ENCODE results near the genes MCM9 and TRDN.

DNA sequence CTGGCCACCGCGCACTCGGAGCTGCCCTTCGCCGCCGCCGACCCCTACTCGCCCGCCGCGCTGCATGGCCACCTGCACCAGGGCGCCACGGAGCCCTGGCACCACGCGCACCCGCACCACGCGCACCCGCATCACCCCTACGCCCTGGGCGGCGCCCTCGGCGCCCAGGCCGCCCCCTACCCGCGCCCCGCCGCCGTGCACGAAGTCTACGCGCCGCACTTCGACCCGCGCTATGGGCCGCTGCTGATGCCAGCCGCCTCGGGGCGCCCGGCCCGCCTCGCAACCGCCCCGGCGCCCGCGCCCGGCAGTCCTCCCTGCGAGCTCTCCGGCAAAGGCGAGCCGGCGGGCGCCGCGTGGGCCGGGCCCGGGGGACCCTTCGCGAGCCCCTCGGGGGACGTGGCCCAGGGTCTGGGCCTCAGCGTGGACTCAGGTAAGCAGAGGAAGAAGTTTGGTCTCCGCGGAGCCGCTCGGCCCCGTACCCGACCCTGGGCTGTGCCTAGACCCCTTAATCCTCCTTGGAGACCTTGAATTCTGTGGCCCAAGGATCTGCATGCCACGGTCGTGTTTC lies 5.4 kb downstream of the VGLL2 start:
- PRO-cap: no peak

- PRO-cap: bidirectional peak, plus-strand start at chr6:117483285, minus-strand start at chr6:117483276; bidirectional peak, plus-strand start at chr6:117483467, minus-strand start at chr6:117483372
Observed at GRCh38 chr6:117483103-117483677, 716 bp downstream of the DCBLD1 start.

DNA sequence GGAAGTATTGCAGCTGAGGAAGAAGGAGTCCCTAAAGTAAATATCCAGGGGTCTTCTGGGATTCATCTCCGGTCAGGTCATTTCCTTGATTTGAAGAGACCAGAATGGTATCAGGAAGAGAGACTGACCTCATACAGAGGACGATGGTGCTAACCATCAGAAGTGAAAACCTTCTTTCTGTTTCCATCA lies 52.6 kb downstream of the DCBLD1 start:
- PRO-cap: no peak

DNA sequence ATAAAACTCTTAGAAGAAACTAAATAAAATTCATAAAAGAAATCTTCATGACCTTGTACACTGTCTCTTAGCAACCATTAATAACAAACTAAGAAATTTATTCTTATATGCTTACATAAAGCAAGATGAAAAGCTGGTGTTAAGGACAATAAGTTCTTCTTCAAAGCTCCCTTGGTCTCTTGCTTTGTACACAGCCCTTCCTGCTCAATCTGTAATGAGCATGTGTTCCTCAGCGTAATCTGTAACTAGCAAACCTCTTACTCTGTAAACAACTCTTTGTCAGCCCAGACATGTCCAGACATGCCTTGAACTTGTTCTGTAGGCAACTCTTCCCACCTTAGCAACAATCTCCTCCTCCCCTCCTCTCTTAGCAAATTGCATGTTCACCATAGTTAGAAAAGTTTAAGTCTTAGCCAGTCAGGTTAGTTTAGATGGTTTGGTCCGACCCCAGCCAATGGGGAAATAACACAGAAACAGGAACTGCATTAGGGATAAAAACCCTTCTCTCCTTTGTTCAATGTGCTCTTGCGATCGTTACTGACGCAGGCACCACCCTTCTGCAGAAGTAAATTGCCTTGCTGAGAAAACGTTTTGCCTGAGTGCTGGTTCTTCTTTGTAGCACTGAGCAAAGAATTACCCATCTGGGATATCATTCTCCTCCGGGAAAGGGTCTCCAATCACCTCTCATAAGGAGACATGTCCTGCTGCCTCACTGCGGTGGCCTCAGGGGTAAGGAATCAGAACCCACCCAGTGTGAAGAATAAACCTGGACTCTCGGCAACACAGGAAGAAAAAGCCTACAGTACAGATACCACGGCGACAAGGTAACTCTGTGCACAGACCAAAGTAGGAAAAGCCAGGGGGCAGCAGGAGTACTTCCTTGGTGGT lies 26.0 kb downstream of the PLN start:
- PRO-cap: unidirectional peak, minus-strand start at position 216 of the sequence

DNA sequence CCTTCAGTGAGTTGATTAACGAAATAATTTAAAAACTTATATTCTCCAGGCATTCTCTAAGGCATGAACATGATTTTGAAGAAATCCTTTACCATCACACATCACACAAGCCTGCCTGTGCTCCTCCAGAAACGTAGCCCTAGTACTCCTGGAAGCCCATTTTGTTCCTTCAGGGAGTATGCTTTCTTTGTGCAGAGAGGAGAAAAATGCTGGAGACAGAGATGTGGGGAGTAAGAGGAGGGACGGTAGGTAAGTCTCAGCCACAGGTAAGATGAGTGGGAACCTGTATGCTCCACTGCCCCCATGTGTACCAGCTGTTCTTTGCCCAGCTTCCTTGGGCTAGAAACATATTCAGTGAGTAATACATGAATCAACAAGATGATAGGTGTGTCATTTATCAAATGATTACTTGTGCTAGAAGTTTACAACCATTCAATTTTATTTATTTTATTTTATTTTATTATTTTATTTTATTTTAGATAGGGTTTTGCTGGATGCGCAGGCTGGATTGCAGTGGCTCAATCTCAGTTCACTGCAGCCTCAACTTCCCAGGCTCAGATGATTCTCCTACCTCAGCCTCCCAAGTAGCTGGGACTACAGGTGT lies 13.6 kb upstream of the CEP85L start:
- PRO-cap: no peak

DNA sequence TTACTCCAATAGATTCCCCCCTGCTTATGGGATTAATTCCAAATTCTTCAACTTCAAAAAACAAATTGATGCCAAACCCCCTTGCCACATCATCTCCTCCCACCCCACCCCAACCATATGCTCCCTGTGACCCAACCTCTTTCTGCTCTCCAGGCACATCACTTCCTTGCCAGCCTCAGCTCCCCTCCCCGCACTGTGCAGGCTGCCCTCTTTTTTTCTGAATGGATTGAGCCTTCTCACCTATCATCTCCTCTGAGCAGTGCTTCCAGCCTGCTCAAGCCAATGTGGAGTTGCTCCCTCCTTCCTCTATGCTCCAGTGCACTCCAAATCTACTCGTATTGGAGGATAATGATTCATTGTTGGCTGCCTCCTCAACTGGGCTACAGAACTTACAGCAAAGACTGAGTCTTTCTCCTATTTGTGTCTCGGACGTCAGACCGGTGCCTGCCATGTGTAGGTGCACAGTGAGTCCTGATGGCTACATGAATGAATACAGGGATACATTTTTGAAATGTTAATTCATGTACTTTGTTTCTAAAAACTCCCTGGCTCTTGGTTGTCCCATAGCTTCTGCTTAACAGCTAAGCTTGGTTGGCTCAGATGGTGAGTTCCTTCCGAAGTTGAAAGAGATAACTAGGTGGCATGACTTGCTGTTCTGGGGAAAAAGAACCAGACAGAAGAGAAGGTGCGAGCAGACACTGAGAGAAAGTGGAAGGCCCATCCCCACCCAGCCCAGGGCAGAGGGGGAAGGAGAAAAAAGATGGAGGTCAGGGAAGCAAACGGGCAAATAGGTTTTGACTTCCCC lies 93.3 kb upstream of the CEP85L start:
- PRO-cap: no peak

DNA sequence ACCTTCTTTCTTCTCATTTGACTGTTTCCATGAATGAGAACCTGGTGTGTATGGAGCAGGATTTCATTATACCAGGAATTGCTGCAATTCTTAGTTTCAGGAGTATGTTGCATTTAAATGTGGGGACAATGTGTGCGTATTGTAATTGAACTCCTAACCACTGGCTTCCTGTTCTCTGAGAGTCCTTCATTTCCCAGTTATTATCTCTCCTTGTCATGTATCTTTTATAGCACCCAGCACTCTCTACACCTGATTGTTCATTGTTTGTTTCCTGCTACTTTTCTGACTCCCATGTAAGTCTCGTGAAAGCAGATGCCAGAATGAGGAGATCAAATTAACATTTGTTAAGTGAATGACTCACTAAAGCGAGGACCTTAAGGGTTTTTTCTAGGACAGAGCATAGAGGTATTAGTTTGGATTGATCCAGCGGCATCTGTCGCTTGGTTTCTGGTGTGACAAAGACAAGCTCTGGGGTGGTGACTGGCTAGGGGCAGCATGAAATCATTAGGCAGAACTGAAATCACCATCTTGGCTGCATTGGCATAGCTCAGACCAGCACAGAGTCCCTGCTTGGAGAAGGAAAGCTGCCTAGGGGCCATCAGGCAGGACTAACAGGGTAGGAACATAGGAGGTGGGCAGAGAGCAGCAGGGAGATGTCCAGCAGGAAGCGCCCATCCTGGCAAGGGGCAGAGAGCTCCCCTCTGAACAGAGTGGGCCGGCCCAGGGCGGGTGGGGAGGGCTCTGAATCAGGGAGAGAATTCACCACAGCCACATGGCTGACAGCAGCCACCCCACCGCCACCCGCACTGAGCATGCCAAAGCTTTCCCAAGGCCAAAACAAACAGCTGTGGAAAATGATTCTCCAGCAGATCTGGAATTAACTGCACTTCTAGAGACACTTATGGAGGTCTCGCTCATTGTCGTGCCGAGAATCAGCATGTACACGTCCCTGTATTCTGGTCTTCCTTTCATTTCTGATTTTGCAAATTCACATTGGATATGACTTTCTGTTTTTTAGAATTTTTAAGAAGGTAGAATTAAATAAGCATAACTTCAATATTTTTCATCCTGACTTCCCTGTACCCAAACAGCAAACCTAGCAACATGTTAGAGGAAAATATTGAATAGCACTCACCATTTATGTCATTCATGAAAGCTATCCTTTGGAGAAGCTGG lies 97.2 kb upstream of the CEP85L start:
- PRO-cap: no peak

- PRO-cap: unidirectional peak, plus-strand start at chr6:118893153
Observed at GRCh38 chr6:118893046-118893272, 993 bp upstream of the ASF1A start.

DNA sequence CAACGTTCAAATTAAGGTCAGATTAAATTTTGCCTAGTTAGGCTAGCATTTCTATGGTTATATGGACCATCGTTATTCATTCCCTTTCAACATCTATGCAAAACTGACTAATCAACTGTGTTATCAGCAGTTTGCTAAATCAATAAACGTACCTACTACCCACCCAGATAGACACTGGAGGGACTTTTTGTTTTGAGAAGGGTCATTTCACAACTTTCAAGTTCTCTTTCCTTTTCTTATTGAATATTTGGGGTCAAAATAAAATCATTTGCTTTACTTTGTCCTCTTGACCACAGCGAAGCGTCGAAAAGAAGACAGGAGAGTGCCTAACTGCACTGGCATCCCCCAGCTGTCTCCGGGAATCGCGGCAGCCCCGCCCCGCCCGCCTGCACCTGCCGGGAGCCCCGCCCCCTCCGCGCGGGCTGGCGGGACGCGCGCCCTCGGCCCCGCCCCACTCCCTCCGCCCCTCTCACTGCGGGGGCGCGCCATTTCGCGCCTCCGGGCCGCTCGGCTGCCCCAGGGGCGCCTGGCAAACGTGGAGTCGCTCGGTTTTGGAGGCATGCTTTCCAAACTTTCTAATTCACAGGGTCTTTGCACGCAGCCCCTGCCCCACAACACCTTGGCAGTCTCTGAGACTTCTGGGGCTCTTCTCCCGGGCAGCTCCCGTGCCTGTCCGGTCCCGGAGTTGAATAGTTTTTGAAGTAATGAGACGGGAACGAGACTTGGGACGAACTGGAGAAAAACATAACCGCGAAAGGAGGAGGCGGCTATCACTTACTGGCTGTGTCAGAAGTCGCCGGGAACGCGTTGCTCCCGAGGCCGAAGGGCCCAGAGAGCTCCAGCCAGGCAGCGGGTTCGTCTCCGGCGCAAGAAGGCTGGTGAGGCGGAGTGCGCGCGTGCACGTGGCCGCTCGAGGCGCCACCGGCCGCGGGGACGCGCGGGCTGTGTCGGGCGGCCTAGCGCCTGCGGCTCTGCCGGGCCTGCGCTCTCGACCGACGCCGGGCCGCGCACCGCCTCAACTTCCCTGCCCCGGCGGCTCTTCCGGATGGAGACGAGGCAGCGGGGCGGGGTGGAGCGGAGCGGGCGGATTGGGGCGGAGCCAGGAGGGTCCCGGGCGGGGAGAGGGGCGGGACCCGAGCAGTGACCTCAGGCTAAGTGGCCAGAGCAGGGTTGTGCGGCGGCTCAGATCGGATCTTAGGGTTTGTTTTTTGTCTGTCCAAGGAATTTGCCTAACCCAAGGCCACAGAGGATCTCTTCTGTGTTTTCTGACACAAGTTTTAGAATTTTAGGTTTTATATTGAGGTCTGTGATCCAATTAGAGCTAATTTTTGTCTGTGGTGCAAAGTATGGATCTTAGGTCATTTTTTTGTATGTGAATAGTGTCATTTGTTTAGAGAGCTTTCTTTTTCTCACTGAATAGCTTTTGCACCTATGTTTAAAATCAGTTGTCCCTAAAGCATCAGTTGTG lies at the start of gene MCM9:
MCM9 (minus strand) TSS at position 1,047 of the 1,468 bp plus-strand sequence.
- PRO-cap: unidirectional peak, plus-strand start at position 532 of the sequence; bidirectional peak, plus-strand start at position 803 of the sequence, minus-strand start at position 698 of the sequence; bidirectional peak, plus-strand start at position 1,140 of the sequence, minus-strand start at position 1,047 of the sequence

DNA sequence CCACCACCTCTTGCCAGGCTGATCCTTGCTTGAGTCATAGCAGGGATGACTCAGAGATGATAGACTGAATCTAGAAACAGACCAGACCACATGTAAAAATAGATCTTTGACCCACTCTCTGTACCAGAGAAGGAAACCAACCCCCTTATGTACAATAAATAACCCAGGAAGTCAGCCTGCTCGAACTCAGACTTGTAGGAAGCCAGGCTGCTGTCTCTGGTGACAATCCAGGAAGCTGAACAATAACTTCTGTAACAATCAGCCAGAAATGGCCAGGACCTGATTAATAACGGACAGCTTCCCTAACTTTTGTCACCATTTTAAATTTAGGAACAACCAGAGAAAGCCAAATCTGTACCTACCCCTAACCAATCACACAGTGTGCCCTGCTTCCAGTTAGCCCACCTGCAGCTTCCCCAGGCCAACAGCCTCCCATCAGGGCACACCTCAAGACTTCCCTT lies 69.0 kb upstream of the FAM184A start:
- PRO-cap: no peak

DNA sequence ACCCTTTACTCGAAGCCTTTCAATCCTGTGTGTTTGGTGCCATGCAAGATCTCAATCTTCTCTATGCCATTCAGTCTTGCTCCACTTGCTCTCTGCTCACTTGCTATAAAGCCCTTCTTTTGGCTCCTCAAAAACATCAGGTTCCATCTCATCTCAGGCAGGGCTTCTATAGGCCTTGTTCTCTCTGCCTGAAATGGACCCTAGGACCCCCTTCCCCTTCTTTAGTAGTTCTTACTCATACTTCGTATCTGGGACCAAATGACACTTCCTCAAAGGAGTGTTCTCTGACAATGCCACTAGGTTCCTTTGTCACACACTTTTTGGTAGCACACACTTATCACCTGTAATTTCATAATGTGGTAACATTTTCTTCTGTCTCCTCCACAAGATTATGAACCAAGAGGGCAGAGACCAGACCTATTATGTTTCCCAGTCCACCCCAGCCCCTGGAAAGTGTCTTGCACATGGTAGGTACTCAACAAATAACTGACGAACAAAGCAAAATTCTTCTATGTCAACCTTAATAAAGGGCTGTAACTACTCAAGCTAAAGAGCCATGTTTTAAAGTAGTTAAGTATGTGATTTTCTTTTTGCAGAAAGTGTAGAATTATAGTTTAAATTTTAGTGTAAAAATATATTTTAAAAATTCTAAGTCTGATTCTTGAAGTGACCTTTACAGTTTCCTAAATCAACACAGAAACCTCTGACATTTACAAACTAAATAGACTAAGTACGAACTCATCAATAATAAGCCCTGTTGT lies 116.9 kb upstream of the FAM184A start:
- PRO-cap: no peak

DNA sequence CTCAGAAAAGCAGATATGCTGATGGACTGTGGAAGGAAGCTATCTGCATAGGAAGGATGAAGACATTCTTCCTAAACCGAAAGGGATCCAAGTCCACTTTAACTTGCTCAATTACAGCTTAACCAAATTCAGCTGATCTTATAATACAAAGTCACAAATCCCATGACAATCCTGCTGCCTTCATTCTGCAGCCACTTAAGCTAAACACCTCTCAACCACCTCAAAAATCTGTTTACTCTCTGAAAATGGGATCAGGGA lies 2.6 kb downstream of the MAN1A1 start:
- PRO-cap: no peak

DNA sequence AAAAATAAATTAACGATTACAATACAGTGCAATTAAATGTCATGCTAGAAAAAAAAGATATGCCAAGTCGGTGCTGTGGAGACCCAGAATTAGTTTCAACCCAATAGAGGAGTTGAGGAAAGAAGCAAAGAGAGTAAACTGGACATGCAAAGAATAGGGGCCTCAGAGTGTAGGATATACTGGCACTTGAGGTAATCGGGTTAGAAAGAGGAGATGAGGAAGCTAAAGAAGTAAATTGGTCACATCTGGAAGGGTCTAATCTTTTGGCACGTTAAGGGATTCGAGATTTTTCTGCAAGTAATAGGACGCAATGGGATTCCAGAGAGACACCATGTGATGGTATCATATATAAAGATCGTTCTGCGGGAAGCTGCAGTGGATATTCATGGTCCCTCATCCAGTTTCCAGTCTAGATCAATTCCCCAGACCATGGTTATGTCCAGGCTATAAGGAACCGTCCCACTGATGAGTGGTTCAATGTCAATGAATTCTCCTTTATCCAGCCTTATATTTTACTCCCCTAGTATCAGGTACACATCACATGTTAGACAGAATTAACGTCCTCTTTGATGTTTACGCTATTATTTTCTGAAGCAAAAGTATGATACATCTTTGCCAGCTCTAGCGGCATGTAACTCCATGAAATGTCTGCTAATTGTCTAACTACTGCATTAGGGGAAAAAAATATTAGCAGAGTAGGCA lies 986 bp upstream of the TBC1D32 start:
- PRO-cap: no peak

GRCh38 chr6:122432663-122432919 lies 33.1 kb downstream of the HSF2 start:
- PRO-cap: no peak

- PRO-cap: no peak
Observed at GRCh38 chr6:122797900-122798927, 9.2 kb downstream of the SMPDL3A start.

GRCh38 chr6:123439392-123440050 lies 197.2 kb downstream of the TRDN start:
- PRO-cap: no peak

DNA sequence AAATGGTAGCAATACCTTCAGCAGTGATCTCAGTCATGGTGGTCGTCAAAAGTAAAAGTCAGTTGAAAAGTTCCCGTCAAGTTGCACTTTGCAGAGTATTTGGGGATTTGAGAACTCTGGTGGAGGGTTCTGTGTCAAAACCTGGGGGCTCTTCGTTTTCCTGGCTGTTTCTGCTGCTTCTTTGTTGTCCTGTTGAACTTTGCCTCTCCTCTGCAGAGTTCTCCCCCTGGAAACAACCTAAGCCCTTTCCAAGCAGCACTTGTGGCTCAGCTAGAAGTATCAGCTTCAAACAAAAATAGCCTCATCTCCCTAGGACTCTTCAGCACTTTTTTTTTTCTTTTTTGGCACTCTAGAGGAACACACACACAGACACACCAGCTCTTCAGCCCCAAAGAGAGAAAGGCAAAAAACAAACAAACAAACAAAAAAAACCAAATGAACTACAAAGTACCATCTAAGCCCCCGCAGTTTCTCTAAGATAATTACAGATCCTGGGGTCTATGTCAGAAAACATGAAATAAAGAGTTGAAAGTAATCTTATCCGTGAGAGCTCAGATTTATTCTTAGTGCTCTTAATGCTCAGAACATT lies at the start of gene TRDN:
TRDN (minus strand) TSS at position 212 of the 589 bp plus-strand sequence.
- PRO-cap: no peak

- PRO-cap: no peak
Observed at GRCh38 chr6:124244340-124244786, 440.7 kb downstream of the NKAIN2 start.

GRCh38 chr6:125344385-125344692 lies 42.6 kb upstream of the HDDC2 start:
- PRO-cap: no peak

DNA sequence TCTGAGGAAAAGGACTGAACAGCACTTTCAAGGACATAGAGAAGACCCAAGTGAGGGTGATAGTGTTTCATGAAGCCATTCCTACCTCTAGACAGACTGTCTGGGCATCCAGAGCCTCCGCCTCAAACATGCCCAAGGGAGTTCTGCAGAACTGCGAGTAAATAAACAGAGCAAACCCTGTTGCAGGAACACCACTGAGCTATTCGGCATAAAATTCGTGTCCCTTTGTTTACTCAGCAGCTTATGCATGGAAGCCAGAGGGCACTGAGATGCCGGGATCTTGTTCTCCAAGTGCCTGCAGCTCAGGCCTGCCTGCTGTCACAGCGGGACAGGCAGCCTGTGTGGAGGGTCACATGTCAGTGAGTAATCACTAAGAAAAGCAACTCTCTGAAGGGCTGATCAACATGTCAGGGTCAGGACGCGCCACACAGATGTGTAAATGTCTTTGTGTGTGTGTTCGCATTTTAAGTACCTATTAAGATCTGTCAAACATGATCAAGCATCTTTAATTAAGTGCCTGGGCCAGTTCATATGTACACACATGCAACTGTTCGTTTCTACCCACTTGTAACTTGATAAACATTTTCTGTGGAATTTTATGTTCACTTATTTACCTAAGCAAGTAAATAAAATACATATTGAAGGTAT lies 164.8 kb upstream of the HEY2 start:
- PRO-cap: no peak